HEK293 (cell line): ENCODE measurements around a stretch of chr22.

DNA sequence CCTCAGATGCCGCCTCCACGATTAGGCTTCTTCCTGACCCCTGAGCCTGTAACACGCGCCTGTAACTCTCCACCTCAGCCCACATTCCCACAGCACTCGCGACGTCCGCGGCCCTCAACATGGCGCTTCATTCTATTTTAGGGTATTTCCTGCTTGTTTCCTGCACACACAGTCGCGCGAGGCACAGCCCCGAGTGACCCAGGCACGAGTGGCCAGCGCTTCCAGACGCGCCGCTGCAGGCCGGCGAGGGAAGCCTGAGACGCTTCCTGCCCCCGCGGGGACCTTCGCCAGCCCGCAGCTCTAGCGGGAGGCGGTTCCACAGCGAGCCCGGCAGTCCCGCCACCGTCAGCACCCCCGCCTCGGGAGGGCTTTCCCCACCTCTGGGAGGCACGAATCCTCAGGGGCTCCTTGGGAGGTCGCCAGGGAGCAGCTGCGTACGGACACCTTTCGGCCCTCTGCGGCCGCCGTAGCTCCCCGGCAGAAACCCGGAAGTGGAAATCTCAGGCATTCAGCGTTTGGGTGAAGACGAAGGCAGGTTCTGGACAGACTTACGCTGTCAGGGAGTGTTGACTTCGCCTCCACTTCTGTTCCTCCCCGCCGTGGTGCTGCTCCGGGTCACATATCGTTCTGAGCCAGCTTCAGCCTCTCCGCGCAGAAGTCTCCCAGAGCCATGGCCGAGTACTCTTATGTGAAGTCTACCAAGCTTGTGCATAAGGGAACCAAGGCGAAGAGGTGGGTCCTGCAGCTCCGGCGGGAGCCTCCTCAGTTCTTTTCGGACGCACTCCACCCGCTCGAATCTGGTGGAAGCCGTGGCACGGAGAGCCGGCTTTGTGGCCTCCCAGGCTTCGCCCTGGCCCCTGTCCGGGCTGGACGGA is 2926.0 kb upstream of the OR11H1 start:
- PRO-cap: unidirectional peak, minus-strand start at position 201 of the sequence
- RRBS, 2 experiments: no CpG with 5 or more reads among the region's 68 CpGs

DNA sequence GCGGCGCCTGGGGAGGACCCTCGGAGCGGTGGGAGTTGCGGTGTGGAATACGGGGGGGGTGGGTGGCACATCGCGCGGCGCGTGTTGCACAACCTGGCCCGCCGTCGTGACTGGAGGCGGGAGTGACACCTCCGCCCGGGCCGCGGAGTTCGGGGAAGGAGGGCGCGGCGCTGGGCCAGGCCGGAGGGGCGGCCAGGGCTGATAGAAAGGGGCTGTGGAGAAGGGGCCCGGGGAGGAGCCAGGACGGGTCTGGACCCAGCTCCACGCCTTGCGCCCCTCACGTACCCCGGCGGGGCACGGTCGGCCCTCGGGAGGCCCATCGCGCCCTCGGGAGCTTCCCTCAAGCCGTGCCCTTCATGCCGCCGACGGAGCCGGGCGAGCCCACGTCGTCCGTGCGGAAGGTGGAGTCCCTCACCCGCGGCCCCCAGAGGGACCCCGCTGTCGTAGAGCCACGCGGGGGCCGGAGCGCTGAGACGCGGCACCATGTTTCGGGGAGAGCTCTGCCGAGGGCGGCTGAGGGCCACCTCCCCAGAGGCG is 654 bp downstream of the IL17RA start:
- PRO-cap: bidirectional peak, plus-strand start at position 89 of the sequence, minus-strand start at position 112 of the sequence
- RRBS, 2 experiments: 33 to 58% methylated on average over 35 of the region's 62 CpGs

DNA sequence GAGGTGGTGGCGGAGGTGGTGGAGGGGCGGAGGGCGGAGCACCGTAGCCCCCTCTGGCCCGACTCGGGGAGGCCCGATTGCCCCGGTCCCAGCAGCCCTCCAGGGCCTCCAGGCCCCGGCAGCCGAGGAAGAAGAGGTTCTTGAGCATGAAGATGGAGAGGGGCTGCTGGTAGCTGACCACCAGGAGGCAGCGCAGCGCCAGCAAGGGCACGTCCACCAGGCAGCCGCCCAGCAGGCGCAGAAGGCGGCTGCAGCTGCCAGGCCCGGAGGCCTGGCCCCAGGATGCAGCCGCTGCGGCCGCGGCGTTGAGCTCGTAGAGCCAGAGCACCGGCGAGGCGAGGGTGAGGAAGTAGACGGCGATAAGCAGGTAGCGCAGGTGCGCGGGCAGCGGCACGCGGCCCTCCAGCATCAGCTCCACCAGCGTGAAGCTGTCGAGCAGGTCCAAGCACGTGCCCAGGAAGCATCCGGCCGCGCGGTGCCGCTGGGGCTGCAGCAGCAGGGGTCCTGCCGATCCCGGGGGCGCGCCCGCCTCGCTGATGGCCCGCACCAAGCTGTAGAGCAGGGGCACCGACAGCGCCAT is 1.6 kb downstream of the TMEM121B start:
- PRO-cap: no peak
- RRBS, 2 experiments: 88 to 89% methylated on average over 15 of the region's 51 CpGs

GRCh38 chr22:17180870-17181561 is 21.9 kb upstream of the HDHD5 start:
- PRO-cap: no peak
- RRBS, 2 experiments: no CpG with 5 or more reads among the region's 11 CpGs

DNA sequence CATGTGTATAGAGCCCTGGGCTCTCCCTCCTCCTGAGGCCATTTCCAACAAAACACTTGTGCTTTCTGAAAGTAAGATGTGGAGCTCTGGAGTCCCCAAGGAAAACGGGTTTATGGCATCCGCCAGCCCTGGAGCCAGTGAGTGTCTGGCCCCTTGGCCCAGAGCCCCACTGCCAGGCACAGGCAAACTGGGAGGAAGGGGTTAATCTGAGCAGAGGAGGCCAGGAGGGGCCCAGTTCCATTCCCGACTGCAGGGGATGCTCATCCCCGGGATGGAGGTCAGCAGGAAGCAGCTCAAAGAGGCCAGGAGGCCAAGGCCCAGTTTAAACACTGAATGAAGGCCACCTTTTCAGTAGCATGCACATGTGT is 39.3 kb upstream of the ADA2 start:
- PRO-cap: no peak
- RRBS, 2 experiments: no CpG with 5 or more reads among the region's 4 CpGs

GRCh38 chr22:17269597-17270466 is 50.6 kb upstream of the ADA2 start:
- PRO-cap: no peak
- RRBS, 2 experiments: no CpG with 5 or more reads among the region's 19 CpGs

- PRO-cap: bidirectional peak, plus-strand start at chr22:17368863, minus-strand start at chr22:17368766; bidirectional peak, plus-strand start at chr22:17369211, minus-strand start at chr22:17369066; bidirectional peak, plus-strand start at chr22:17369487, minus-strand start at chr22:17369292
- RRBS, 2 experiments: 2 to 3% methylated on average over 12 to 14 of the region's 59 CpGs
These were observed 539 bp upstream of the CECR2 start for GRCh38 chr22:17368462-17369379.

- PRO-cap: no peak
- RRBS, 2 experiments: 96 to 97% methylated on average over 4 of the region's 21 CpGs
These were observed 34.5 kb downstream of the BID start for GRCh38 chr22:17739699-17740216.

- PRO-cap: no peak
- RRBS, 2 experiments: no CpG with 5 or more reads among the region's 13 CpGs
These were observed 6.9 kb downstream of the BID start for GRCh38 chr22:17767201-17767869.

- PRO-cap: no peak
- RRBS, 2 experiments: no CpG with 5 or more reads among the region's 12 CpGs
These were observed 34.8 kb upstream of the BID start for GRCh38 chr22:17809043-17809405.

- PRO-cap: no peak
- RRBS, 2 experiments: no CpG with 5 or more reads among the region's 6 CpGs
These were observed 80.7 kb downstream of the MICAL3 start for GRCh38 chr22:17943477-17944243.

- PRO-cap: bidirectional peak, plus-strand start at chr22:18023731, minus-strand start at chr22:18023644; unidirectional peak, plus-strand start at chr22:18023964; unidirectional peak, plus-strand start at chr22:18024018
- RRBS, 2 experiments: 2 to 3% methylated on average over 15 of the region's 44 CpGs
These were observed 751 bp downstream of the MICAL3 start for GRCh38 chr22:18023460-18024159.

- PRO-cap: no peak
- RRBS, 2 experiments: 92% methylated on average over 1 of the region's 22 CpGs; no CpG with 5 or more reads in 1 of the 2 experiments
These were observed 25.2 kb upstream of the PEX26 start for GRCh38 chr22:18052398-18053178.

- PRO-cap: no peak
- RRBS, 2 experiments: no CpG with 5 or more reads among the region's 9 CpGs
These were observed 21.0 kb upstream of the PEX26 start for GRCh38 chr22:18056722-18057301.

DNA sequence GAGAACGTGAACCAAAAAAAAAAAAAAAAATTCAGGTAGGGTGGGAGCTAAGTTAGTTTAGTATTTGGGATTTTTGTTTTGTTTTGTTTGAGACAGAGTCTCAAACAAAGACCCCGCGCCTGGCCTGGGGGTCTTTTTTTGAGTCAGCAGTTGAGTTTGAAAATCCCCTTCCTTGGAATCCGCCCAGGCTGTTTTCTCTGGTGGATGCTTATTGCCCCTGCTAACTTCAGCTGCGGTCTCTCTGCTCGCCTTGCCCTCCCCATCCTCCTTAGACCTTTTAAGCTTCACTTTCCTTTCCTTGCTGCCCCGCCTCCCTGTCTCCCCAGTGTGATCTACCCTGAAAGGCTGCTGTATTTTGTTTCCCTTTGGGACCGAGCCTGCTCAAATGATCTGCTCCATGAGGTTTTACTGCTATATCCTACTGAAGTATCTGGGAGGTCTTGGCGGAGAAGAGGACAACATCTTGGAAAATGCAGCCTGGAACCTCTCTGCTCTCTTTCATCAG is 2.5 kb downstream of the USP18 start:
- PRO-cap: no peak
- RRBS, 2 experiments: no CpG with 5 or more reads among the region's 9 CpGs

DNA sequence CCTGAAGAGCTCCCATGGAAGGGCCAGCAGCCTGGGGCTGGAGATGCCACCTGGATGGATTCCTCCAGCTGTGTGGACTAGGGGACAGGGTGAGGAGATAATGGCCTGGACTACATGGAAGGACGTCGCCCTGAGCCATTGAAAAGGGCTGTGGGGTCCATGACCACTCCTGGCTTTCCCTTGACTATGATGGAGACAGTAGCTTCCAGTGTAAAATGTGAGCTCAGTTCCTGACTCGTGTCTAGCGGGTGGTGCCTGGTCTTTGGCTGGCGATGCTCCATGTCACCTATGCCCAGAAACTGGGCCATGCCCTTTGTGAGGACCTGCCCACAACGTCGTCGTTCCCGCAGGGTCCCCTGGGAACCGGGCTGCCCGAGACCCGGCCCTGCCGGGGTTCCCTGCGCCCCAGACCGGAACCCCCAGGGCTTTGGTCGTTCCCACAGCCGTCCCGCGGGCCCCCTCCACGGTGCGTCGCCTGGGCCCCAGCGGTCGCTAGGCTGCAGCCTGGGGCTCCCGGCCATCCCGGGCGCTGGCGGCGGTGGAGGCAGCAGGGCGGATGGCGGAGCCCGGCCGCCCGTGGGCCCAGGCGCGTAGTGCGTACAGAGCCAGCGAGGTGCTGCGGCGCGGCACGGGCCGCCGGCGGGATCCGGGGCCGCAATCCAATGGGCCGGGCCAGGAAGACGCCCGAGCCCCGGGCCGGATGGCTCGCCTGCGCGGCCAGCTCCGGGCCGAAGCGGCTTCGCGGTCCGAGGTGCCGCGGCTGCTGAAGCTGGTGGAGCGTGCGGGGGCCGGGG is 93.0 kb downstream of the DGCR2 start:
- PRO-cap: no peak
- RRBS, 2 experiments: no CpG with 5 or more reads among the region's 66 CpGs

DNA sequence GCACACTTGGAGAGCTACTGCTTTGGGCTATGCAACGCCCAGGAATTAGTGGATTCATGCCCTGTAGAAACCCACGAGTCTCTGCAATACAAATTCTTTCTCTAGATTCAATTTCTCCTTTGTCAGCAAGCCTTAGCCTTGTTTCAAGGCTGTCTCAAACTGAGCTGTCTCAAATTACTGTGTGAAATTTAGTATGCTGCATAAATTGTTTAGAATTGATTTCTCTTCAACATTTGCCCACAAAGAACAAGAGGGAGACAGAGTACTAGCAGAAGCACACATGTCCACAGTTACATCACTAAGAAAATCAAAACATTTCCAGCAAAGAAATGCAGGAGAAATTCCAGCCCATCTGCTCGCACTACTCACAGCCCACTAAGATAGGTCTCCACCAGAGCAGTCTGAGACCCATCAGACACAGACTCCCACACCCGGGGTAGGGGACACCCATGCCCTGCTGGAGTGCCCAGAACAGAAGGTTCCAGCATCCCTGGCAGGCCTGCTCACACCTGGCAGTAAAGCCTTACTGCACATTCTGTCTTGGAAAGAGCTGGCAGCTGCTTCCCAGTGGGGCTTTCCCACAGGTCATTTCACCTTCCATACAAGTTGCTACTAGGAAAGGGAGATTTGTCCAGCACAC is 17.9 kb downstream of the DGCR2 start:
- PRO-cap: no peak
- RRBS, 2 experiments: no CpG with 5 or more reads among the region's 4 CpGs

- PRO-cap: no peak
- RRBS, 2 experiments: no CpG with 5 or more reads among the region's 16 CpGs
These were observed 5.5 kb downstream of the SLC25A1 start for GRCh38 chr22:19172865-19173523.

DNA sequence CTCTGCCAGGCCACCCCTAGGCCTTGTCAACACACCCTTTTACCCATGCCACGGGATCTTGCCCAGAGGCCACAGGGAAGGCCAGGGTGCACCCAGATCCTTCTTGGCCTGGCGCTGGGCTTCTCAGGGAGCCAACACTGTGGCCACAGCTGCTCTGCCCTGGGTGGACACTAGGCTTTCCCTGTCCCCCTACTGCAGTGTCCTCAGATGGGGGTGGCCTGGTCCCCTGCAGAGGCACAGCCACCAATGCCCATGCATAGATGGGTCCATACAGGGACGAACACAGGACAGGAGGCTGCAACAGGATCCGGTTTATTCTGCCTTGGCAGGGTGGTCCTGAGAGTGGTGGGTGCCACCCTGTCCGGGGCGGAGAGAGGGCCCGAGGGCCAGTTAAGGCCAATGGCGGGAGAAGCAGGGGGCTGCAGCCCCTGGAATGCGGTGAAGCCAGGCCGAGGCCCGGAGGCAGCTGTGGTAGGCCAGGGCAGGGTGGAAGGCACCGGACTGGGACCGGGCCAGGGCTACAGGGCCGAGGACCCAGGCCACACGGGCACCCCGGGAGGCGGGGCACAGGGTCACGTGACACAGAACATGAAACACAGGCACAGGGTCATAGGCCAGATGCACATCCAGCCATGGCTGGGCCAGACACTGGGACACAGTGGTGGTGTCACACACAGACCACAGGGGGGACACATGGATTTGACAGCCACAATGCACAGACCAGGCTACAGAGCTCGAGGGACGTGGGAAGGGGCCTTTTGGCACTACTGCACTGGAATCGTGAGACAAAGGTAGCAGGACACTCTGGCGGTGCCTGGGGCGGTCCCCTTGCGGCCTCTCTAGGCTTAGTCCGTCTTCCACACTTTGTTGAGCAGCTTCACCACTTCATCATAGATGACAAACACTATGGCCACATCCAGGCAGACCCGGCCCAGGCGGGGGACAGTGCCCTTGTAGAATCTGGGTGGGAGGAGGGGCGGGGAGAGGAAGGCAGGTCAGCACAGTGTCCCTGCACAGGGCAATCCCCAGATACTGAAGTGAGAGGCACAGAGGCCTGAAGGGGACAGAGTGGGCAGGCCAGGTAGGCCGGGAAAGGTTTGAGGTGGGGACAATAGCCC is 2.9 kb downstream of the SLC25A1 start:
- PRO-cap: bidirectional peak, plus-strand start at position 734 of the sequence, minus-strand start at position 542 of the sequence
- RRBS, 2 experiments: 72 to 87% methylated on average over 11 of the region's 29 CpGs

GRCh38 chr22:19271921-19272620 is 19.4 kb downstream of the CLTCL1 start:
- PRO-cap: no peak
- RRBS, 2 experiments: no CpG with 5 or more reads among the region's 13 CpGs